ENCODE measurements around the gene PSMB1.

GRCh38 chr6:168537396-168537717 is 96.4 kb downstream of the SMOC2 start:
- RRBS, 2 experiments, result no CpG with 5 or more reads among the region's 7 CpGs

GRCh38 chr6:168877567-168878573 is 375.8 kb downstream of the THBS2 start:
- RRBS, 2 experiments, result no CpG with 5 or more reads among the region's 27 CpGs

GRCh38 chr6:168938182-168938441 is 315.5 kb downstream of the THBS2 start:
- RRBS, 2 experiments, result no CpG with 5 or more reads among the region's 1 CpG

GRCh38 chr6:168941189-168941388 is 312.6 kb downstream of the THBS2 start:
- RRBS, 2 experiments, result no CpG with 5 or more reads among the region's 1 CpG

DNA sequence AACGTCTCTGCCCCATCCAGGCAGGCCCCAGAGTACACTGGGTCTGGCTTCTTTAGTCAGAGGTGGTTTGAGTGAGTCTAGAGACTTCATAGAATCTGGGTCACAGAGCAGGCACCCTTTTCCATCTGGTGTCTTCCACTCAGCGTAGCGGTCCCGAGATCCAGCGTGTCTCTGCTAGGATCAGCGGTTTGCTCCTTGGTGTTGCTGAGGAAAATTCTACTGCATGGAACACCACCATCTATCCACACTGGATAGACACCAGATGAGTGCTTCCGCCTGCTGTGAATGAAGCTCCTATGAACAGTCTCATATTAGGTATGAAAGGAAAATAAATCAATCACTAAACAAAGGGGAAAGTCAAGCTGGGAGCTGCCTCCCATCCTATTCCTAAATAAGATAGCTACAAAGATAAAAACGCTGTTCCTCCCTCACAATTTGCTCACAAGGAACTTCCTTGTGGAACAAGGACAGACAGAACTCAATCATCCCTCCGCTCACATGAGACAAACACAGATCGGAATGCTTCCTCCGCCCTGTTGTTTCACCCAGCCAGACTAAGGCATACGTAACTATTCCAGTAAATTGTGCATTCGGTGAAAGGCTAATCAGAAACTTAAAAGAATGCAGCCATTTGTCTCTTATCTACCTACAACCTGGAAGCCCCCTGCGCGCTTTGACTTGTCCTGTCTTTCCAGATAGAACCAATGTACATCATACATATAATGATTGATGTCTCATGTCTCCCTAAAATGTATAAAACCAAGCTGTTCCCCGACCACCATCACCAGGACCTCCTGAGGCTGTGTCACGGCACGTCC is 197.2 kb upstream of the THBS2 start:
- RRBS, 2 experiments, result no CpG with 5 or more reads among the region's 18 CpGs

- RRBS, 2 experiments, result no CpG with 5 or more reads among the region's 6 CpGs
Observed at GRCh38 chr6:169704183-169705193, 2.6 kb downstream of the C6orf120 start.

- RRBS, 2 experiments, result no CpG with 5 or more reads among the region's 6 CpGs
Observed at GRCh38 chr6:169800698-169801108, 49.3 kb downstream of the ERMARD start.

DNA sequence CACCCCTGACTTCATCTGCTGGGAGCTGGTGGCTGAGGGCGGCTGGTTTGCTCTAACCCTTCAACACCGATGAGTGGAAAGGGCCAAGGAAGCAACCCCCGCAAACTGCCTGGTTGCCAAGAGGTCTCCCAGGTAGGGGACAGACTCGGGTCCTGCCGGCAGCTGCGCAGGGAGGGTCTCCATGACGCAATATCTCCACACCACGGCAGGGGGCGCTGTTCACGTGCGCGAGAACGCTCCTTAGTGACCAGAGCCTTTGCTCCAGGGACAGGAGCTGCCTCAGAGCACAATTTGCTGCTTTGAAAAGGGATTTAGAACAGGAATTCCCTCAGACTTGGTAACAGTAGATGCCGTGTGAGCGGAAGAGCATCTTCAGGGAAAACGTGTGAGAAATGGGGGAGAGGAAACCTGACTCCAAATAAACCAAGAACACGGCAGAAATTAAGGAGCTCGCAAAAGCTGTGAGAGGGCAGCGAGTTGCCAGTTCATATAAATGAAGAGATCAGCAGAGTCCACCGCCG is 80.3 kb downstream of the ERMARD start:
- RRBS, 2 experiments, result no CpG with 5 or more reads among the region's 21 CpGs

- RRBS, 2 experiments, result no CpG with 5 or more reads among the region's 25 CpGs
Observed at GRCh38 chr6:169868171-169868867, 116.9 kb downstream of the ERMARD start.

DNA sequence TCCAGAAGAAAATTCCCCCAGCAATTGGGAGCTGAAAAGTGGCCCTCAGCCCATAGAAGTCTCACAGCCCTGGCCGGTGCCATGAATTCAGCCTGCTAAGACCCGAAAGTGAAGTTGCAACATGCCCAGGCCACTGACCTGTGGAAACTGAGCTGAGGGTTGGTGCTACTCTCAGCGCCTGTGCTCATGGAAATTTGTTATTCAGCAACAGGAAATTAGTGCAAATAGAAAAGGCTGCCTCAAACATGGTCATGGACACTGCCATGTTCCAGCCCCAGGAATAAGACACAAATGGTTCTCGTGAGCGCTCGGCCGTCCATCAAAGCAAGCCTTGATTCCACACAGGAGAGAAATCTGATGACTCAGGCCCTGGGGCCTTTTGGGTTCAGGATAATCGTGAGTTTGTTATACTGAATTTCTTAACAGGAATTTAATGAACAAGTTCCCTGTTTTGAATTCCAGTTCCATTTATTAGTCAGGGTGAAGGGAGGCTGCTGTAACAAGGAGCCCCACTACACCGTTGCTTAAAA is 152.7 kb downstream of the ERMARD start:
- RRBS, 2 experiments, result no CpG with 5 or more reads among the region's 9 CpGs

GRCh38 chr6:170022426-170022837 is 268.4 kb downstream of the DLL1 start:
- RRBS, 2 experiments, result no CpG with 5 or more reads among the region's 18 CpGs

DNA sequence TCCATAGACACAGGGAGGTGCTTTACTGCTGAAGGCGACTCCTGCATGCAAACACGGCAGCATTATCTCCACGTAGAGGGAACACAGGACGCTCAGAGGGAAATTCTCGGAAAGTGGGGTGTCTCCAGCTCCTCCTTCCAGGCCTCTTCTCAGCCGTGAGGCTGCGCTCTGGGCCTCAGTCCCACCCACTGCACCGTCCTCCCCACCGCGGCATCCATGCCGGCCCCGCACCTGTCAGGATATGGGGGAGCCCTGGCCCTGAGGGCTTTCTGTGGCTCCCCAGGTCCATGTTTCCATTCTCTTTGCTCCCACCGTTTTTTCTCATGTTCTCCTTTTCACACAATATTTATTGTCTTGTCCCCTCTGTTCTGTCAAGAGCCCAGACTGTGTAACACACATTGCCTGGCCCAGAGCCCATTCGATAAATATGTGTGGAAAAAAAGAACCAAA is 205.1 kb downstream of the DLL1 start:
- RRBS, 2 experiments, result no CpG with 5 or more reads among the region's 14 CpGs

DNA sequence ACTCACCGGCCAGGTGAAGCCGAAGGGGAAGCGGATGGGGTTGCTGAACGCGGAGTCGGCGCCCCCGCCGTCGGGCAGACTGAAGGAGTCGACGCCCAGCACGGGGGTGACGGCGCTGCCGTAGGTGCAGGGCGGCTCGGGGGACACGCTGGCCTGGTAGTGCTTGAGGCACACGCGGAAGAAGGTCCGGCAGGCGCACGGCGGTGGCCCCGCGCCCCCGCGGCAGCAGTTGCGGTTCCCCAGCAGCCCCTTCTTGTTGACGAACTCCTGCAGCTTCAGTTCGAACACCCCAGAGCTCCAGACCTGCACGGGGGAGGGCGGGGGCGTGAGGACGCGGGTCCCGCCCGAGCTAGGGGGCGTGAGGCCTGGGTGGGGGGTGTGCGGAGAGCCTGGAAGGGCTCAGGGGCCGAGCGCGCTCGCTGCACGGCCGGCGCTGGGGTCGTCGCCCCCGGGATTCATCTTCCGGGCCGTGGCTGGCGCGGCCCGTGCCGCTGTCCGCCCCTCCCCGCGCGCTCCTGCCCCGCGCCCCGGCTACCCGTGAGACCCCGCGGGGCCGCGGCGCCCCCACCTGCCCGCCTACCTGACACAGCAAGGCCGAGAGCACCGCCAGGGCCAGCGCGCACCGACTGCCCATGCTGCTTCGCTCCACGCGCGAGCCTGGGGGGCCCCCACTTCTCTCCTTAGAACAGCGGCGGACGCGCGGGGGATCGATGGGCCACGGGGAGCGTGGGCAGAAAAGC is 1.2 kb downstream of the DLL1 start:
- RRBS, 2 experiments, result 2 to 7% methylated on average over 13 of the region's 88 CpGs

DNA sequence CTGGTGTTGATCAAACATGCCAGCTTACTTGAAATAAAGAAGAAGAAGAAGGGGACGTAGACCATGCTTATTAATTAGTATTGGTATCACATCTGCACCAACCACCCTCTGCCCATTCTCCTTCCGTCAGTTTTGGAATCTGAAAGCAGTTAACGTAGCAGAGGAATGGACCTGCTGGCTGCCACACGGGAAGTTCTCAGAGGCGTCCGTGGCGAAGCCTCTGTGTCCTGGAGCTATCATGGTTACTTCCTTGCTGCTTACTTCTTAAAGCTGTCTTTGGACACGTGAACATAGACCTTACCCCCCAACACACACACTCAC is 4.0 kb upstream of the DLL1 start:
- RRBS, 2 experiments, result no CpG with 5 or more reads among the region's 8 CpGs

DNA sequence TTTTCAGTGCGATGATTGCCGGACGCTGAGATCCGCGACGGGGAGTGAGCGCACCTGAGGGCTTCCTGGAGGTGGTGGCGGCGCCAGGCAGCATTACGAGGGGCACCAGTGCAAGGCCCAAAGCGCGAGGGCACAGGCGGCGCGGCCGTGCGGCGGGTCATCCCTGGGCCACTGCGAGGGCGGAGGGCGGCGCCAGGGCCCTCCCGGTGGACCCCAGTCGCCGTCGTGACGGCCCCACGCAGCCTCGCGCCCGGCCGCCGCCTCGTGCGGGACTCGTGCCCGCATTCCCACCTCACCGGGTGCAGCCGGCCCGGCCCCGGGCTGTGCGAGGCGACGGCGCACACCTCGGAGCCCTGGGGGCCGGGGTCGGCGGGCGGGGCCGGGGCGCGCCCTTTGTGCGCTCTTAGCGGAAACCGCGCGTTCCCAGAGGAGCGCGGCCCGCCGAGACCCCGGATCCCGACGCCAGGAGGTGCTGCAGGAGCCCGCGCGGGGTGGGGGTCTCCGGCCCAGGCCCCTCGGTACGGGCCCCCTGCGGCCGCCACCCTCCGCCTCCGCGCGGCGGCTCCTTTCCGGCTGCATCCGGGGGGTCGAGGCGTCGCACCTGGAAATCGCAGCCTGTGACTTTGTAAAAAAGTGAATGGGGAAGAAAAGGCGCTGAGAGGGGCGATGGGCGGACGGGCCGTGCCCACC is 5.5 kb upstream of the DLL1 start:
- RRBS, 2 experiments, result 37 to 43% methylated on average over 54 of the region's 89 CpGs

DNA sequence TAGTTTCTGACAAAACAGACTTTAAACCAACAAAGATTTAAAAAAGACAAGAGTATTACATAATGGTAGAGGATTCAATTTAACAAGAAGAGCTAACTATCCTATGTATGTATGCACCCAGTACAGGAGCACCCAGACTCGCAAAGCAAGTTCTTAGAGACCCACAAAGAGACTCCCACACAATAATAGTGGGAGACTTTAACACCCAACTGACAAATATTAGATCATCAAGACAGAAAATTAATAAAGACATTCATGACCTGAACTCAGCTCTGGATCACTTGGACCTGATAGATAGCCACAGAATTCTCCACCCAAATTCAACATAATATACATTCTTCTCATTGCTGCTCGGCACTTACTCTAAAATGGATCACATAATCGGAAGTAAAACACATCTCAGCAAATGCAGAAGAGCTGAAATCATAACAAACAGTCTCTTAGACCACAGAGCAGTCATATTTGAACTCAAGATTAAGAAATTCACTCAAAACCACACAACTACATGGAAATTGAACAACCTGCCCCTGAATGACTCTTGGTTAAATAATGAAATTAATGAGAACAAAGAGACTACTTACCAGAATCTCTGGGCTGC is 45.7 kb downstream of the FAM120B start:
- RRBS, 2 experiments, result no CpG with 5 or more reads among the region's 3 CpGs

DNA sequence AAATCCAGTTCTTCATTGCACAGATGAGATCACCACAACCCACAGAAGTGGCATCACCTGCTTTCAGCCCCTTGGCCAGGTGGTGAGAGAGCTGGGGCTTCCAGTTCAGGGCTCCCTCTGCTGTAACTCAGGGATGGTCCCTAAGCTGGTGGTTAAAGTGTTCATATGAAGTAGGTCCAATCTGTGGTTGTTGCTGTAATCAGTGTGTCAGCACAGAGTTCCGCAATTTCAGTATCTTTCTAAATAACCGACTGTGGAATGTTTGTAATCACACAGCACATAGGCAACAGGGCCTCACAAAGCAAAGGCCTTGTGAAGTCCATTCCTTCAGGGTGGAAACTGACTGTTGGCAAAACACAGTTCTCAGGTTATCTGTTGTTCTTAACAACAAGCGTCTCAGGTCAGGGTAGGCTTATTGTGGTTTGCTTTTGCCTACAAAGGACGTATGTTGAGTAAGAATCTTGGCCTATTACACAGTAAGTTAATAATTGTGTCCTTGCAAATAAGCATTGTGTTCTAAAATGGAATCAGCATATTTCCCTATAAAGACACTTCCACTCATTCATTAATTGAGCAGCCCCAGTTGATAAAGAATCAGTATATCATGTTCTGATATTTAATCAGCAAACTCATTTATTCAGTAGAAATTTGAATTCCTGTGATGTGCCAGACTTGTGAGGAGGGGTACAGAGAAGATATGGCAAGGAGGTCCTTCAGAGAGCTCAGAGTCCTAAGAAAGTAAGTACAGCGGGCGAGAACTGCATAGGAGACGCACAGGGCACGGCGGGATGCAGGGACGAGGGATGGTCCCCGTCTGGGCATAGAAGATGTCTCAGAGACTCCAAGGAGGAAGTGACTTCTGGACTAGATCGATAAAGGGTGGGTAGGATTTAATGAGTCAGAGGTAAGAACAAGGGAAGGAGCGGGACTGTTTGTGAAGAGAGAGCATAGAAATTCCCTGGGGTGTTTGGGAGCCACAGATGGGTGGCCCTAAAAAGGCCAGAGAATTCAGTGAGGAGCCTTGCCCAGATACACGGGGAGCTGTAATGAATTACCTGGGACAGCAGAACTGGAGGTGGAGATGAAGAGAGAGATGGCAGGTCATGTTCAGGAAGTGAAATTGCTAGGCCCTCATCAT is 68.8 kb downstream of the FAM120B start:
- RRBS, 2 experiments, result no CpG with 5 or more reads among the region's 14 CpGs

DNA sequence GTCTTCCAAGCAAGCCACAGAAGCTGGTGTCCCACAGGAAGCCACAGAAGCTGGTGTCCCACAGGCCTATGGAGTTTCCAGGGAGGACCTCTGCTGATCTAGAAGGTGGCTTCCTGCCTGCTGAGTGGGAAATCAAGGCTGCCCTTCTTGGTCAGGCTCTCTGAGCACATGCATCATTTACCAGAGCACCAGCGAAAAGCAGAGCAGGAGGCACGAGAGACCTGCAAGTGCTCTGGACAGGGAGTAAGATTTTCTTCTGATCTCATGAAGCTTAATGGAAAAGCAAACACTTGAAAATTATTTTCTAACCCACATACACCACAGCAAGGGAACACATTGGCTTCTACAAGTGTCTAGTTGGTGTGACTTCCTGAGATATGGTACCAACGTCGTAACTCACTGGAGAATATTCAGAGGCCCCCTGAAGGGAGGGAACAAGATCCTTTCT is 48.8 kb downstream of the PSMB1 start:
- RRBS, 2 experiments, result no CpG with 5 or more reads among the region's 4 CpGs

GRCh38 chr6:170552450-170553636 is at the start of gene PSMB1:
PSMB1 (minus strand) TSS chr6:170553307.
- RRBS, 2 experiments, result 4 to 14% methylated on average over 3 of the region's 53 CpGs

- RRBS, 2 experiments, result no CpG with 5 or more reads among the region's 7 CpGs
Observed at GRCh38 chr6:170579671-170580552, 4.5 kb downstream of the PDCD2 start.